HL-60 (cell line): ENCODE measurements around a stretch of chr1.

GRCh38 chr1:37513625-37514153 lies 877 bp downstream of the MEAF6 start:
- RRBS: 5% methylated on average over 6 of the region's 23 CpGs

DNA sequence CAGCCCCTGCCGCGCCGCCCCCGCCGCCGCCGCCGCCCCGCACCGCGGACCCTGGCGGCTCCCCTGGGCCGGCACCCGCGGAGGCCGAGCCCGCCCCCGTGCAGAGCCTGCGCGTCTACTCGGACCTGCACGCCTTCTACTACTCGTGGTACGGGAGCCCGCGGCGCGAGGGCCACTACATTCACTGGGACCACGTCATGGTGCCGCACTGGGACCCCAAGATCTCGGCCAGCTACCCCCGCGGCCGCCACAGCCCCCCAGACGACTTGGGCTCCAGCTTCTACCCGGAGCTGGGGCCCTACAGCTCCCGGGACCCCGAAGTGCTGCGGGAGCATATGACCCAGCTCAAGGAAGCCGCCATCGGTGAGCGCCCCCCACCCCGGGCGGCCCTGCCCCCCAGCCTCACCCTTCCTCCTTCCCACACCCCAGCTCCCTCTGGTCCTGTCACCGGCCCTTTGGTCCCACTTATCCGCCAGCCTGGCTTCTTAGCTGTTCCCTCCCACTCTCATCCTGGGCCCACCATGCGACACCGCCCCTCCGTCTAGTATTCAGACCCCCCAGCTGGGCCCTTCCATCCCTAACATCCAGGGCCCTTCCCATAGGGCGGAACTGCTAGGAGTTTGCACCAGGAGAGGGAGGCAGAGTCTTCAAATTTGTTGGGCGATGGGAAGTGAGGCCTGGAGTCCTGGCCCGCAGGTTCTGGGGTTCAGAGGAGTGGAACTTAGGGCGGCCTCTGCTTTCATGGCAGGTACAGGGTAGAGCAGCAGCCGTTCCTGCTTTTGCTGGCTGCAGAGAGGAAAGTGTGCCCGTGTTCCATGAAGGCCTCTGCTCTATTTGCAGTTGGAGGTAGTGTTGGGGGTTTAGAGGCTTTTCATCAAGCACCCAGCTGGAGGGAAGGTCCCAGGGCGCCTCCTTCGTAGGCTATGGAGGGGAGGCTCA lies 992 bp downstream of the MANEAL start:
- RRBS: 19% methylated on average over 21 of the region's 57 CpGs

GRCh38 chr1:37857147-37857827 lies 2.1 kb downstream of the MTF1 start:
- RRBS: no CpG with 5 or more reads among the region's 11 CpGs

GRCh38 chr1:37955223-37955811 lies 8.5 kb upstream of the INPP5B start:
- RRBS: no CpG with 5 or more reads among the region's 5 CpGs

DNA sequence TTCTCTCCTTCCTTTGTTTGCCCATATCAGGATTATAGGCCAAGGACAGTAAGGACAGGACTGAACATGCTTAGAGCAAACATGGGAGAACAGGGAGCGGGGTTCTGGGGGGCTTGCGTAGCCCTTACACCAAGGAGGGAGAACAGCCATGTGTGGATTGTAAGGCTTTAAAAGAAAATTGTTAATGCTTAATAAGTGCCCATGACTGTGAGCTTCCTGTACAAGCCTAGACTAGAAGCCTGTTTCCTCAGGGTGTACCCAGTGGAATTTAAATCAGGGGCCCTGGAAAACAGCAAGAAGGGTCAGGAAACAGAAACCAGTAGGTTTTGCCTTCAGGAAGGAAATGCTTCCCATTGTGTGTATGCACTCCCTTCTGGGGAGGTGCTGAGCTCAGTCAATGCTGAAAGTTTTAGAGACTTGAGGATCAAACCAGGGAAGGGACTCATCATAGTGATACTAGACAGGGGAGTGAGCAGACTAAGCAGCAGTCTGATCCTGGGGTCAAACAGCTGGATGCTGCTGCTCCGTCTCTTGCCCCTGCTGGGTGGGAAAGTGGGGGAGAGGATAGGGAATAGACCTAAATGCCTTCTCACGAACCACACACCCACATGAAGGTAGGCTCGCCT lies 12.7 kb downstream of the UTP11 start:
- RRBS: no CpG with 5 or more reads among the region's 5 CpGs

DNA sequence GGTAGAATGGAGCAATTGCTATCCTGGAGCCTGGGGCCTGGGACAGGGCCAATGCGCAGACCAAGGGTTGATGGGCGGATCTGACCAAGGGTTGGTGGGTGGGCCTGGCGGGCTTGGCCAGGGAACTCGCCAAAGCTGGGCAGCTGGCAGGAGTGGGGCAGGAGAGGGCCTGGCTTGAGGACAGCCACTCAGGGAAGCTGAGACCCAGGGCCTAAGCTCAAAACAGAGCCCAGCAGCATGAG lies 70.9 kb upstream of the POU3F1 start:
- RRBS: no CpG with 5 or more reads among the region's 4 CpGs

DNA sequence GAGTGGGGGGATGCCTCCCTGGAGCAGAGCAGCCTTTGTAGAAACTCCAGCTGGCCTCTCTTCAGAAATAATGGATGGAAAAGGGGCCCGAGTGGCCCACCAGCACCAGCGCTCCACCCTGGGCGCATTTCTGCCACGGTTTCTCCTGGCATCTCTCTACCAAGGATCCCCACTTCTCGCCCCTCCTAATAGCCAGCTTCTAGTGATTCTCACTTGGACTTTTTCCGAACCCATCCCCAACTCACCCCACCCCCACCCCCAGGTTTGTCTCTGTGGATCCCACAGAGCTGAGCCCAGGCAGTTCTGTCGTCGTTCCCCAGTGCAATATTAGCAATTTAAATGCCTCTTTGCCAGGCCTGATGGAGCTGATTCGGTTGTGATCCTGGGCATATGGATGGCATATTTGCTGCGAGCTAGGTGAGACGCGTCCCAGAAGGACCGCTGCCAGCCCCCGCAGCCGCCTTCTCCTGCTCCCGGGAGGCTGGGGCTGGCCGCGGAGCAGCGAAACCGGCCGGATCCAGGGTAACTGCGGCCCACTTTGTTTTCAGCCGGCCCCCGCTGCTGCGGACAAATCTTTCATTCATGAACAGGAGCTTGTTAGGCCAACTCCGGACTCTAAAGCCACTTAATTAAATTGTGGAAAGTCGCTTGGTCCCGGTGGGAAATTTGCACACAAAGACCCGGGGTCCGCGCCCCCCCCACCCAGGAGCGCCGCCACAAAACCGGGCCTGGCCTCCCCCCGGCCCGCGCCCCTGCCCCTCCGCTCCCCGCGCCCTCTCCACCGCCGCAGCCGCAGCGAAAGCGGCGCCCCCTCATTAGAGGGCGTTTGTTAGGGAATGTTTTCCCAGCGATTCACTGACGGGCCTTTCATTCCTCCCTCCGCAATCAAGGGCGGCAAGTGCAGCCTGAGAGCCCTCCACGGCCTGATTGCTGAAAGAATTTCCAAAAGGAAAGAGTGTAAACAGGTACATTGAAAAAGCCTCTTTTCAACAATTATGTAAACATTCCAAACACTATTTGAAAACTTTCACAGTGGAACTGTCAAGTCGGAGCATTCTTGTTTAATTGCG lies 383.4 kb downstream of the RRAGC start:
- RRBS: 15% methylated on average over 14 of the region's 54 CpGs

GRCh38 chr1:38527092-38527710 lies 332.4 kb downstream of the RRAGC start:
- RRBS: no CpG with 5 or more reads among the region's 8 CpGs

GRCh38 chr1:38993169-38993618 lies 2.1 kb downstream of the AKIRIN1 start:
- RRBS: no CpG with 5 or more reads among the region's 15 CpGs

GRCh38 chr1:39006271-39007460 lies 15.6 kb downstream of the AKIRIN1 start:
- RRBS: no CpG with 5 or more reads among the region's 15 CpGs

DNA sequence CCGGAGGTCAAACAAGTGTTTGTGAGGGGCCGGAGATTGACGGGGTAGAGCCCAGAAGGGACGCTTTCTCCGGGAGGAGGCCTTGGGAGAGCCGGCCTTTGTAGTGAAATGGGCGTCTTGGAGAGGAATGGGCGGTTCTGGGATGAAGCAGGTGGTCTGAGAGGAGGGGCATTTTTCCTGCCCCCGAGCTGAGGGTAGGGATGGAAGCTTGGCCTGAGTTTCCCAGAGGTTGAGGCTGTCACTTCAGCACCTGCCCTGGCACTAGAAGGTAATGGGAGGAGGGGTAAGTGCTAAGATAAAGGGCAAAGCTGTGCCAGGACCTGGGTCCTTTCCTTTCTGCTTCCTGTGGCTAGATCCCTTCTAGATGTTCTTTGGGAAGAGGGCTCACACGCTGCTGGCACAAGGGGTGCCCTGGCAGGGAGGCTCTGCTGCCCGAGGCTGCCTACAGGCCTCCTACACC lies 56.1 kb downstream of the NDUFS5 start:
- RRBS: 99% methylated on average over 4 of the region's 11 CpGs

- RRBS: no CpG with 5 or more reads among the region's 2 CpGs
Observed at GRCh38 chr1:39141678-39142649, 62.5 kb upstream of the MACF1 start.

GRCh38 chr1:39196158-39196701 lies 8.3 kb upstream of the MACF1 start:
- RRBS: no CpG with 5 or more reads among the region's 5 CpGs

GRCh38 chr1:39213938-39215009 lies 9.8 kb downstream of the MACF1 start:
- RRBS: no CpG with 5 or more reads among the region's 8 CpGs

GRCh38 chr1:39317039-39317510 lies 112.6 kb downstream of the MACF1 start:
- RRBS: no CpG with 5 or more reads among the region's 8 CpGs

- RRBS: no CpG with 5 or more reads among the region's 5 CpGs
Observed at GRCh38 chr1:39404917-39405958, 86.2 kb upstream of the BMP8A start.

DNA sequence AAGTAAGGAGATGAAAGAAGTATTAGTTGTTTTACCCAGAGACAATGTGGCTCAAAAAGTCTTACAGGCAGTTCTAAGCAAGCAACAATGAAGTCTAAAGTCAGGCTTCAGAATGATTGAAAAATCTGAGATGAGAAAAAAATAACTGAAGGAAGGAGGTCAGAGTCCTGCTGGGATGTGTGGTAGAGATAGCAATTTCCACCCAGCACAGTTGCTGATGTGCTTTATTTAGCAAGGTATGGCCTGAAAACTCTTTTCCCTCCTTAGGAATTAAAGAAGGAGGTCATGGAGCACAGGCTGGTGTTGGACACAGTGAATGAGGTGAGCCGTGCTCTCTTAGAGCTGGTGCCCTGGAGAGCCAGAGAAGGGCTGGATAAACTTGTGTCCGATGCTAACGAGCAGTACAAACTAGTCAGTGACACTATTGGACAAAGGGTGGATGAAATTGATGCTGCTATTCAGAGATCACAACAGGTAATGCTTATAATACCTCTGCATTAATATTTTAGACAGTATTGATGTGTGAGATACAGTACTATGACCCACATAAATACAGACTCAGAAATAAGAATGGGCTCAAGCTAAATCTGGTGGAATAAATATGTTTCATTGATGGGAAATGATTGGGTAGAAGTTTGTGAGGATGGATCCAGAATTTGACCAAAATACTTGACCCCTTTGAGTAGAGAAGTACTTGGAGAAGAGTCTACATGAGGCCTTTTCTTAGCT lies 60.8 kb upstream of the BMP8A start:
- RRBS: no CpG with 5 or more reads among the region's 3 CpGs

GRCh38 chr1:39540273-39541160 lies 36.1 kb downstream of the PABPC4 start:
- RRBS: no CpG with 5 or more reads among the region's 13 CpGs

- RRBS: no CpG with 5 or more reads among the region's 6 CpGs
Observed at GRCh38 chr1:39564873-39565354, 11.7 kb downstream of the PABPC4 start.